Placental pericyte (primary cell): ENCODE measurements around a stretch of chr12.

DNA sequence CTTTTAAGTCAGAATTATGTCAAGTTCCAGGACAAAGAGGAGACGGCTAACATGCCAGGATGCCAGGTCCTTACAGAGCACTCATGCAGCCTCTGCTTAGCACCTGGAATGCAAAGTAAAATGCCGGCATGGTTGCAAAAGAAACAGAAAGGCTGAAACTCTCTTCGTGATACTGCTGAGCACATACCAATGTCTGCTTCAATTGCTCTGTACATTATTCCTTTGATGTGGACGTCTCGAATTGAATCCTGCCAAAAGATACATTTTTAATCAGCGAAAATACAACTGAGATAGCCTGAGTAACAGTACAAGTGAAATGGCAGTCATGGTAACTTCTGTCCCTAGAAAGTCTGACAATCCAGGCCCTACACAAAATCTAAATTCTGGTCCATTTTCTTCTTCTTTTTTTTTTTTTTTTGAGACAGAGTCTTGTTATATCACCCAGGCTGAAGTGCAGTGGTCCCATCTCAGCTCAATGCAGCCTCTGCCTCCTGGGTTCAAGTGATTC, 47.2 kb downstream of the NT5DC3 start:
- CAGE, long polyA plus RNA, result no peak

DNA sequence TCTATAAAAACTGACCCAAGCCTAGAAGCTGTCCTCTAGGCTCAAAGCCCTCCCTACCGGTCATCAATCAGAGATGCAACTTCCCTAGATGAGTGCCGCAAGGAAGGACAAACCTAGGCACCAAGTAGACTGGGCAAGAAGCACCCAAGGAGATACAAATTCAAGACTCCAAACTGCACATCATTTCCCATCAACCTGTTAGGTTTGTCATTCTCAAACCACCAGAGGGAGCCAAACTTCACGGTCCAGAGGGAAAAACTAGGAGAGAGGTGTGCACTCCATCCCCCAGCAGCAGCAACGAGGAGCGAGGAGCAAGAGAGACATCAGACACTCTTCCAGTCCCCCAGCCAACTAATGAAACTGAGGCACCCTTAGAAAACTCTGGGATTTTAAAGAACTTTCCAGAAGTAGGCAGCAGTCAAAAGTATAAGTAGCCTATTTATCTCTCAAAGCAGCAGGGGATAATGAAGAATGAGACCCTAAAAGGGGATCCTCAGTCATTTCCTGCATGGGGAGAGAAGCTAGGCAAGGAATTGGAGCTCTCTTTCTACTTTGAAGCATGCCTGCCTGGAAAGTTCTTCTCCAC, 37.0 kb upstream of the NT5DC3 start:
- CAGE, long polyA plus RNA, result no peak

DNA sequence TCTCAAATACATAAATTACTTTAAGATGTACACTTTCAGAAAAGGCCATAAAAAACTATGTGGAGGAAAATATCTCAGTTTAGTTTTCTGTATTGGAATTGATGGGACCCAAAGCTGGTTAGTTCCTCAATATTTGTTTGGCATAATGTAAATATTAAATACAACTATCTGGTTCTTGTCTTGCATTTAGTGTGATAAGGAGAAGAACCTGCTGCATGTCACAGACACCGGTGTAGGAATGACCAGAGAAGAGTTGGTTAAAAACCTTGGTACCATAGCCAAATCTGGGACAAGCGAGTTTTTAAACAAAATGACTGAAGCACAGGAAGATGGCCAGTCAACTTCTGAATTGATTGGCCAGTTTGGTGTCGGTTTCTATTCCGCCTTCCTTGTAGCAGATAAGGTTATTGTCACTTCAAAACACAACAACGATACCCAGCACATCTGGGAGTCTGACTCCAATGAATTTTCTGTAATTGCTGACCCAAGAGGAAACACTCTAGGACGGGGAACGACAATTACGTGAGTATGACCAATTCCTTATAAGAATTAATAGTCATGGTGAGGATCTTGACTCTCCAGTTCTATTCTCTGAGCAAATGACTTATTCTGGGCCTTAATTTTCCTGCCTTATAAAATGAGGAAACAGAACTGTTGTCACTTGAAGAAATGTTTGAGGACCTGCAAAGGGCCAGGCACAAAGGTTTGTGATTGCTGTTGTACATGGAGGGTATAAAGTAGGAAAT, 3.7 kb downstream of the HSP90B1 start:
- CAGE, long polyA plus RNA, result no peak

GRCh38 chr12:103942964-103943431, 12.8 kb downstream of the HSP90B1 start:
- CAGE, long polyA plus RNA, result no peak

DNA sequence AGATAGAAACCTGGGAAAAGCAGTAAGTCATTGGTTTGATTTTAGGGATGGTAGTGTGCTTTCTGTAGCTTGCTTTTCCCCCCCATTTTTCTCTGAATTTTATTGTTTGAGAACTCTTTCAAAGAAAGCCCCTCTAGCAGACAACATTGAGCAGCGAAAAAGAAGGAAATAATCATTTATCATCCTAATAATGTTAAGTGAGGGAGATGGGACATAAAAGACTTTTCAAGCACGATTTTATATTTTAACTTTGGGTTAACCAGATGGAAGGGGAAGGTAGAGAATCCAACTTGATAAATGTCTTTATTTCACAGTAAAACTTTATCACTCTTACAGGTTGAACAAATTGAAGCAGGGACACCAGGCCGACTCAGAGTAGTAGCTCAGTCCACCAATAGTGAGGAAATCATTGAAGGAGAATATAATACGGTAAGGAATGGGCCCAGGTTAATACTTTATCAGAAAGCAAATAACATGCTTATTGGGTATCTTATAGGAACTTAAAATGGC, 21.5 kb downstream of the EID3 start:
- CAGE, long polyA plus RNA, result no peak

DNA sequence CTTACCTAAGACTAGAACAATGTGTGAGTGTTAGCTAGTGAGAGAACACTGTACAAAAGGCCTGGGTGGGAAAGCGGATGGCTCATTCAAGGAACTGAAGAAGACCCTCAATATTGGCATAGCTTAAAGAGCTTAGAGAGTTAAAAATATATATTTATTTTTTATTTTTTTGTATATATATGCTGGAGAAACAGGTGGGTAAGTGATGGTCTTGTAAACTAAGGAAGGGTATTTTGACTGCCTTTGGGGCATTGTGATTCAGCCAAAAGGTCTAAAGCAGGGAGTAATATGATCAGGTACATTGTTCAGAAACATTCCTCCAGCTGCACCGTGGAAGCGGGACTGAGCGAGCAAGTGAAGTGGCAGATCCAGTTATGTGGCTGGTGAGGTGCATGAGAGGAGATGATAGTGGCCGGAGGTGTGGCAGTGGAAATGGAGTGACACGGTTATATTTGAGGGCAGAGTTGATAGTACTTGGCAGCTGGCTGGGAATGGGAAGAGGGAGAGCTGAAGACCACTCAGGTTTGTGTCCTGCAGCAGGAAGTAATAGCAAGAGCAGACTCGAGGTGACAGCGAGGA, 39.1 kb downstream of the EID3 start:
- CAGE, long polyA plus RNA, result no peak

DNA sequence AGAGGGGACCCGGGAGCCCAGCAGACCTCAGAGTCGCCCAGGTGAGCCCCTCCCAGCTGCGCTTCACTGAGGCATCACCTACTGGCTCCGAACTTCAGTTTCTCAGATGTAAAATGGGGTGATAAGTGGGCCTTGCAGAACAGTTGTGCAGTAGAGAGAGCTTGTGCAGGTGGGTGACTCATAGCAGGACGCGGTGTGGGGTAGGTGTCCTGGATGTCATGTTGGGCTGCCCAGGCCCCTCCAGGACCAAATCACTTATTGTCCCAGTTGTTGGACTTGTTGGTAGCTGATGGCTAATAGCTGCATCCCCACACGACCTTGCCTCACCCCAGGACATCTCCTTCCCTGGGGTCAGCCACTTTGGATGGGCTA, 43.6 kb upstream of the CHST11 start:
- CAGE, long polyA plus RNA, result no peak

- CAGE, long polyA plus RNA, result no peak
Measured at GRCh38 chr12:104490781-104491356, 34.1 kb downstream of the CHST11 start.

- CAGE, long polyA plus RNA, result no peak
Measured at GRCh38 chr12:104569560-104570359, 113.0 kb downstream of the CHST11 start.

DNA sequence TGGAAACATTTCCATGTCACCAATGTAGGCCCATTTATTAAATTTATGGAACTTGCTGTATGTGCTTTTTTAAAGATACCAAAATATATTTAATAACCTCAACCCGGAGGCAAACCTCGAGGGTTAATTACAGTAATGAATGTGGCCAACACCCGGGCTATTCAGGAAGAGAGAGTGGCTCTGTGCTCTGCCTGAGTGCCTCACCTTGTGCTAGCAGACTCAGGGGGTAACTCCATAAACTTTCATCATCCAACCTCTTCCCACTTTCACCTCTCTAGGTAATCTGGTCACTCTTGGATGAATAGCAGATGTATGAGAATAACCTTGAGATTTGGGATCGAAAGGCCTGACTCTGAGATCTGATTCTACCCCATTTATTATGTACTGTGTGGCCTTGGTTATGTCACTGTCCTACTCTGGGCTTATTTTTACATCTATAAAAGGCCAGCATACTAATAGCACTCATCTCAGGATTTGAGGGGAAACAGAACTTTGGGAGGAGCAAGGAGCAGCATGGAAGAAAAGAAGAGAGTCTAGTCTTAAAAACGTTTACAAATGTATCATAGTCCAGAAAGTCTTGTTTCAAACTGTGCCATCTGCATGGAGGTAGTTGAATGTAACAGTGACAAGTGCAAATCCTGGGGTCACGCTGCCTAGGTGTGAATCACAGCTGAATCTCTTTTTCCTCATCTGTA, 208.2 kb downstream of the CHST11 start:
- CAGE, long polyA plus RNA, result no peak

GRCh38 chr12:104864753-104865291, 93.3 kb downstream of the SLC41A2 start:
- CAGE, long polyA plus RNA, result no peak

DNA sequence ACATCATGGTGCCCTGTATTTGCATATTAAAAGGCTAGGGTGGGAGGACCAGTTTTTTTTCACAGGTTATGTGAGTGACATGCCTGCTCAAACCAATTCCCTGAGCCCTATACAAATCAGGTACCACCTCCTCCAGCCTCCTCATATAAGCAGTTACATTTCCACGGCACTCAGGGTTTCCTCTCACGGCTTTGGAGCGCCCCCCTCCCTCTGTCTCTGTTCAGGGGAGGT, 6.2 kb upstream of the ALDH1L2 start:
- CAGE, long polyA plus RNA, result no peak

GRCh38 chr12:105198632-105199795, 37.0 kb downstream of the APPL2 start:
- CAGE, long polyA plus RNA, result no peak

GRCh38 chr12:105203365-105204131, 32.4 kb downstream of the APPL2 start:
- CAGE, long polyA plus RNA, result no peak

DNA sequence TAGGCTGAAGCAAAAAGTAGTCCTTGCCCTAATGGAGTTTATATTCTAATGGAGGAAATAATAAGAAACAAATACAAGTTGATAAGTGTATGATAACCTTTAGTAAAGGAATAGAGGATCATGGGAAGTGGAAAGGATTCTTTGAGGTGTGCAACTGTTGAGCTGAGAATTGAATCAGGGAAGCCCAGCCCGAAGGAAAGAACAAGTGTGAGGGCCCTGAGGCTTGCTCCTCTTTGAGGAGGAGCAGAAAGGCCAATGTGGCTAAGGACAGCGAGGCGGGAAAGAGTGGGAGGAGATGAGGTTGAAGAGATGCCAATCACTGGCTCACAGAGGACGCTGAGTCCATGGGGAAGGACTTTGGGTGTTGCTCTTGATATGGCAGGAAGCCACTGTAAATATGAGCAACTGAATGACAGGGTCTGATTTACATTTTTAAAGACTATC, 3.2 kb upstream of the APPL2 start:
- CAGE, long polyA plus RNA, result no peak

DNA sequence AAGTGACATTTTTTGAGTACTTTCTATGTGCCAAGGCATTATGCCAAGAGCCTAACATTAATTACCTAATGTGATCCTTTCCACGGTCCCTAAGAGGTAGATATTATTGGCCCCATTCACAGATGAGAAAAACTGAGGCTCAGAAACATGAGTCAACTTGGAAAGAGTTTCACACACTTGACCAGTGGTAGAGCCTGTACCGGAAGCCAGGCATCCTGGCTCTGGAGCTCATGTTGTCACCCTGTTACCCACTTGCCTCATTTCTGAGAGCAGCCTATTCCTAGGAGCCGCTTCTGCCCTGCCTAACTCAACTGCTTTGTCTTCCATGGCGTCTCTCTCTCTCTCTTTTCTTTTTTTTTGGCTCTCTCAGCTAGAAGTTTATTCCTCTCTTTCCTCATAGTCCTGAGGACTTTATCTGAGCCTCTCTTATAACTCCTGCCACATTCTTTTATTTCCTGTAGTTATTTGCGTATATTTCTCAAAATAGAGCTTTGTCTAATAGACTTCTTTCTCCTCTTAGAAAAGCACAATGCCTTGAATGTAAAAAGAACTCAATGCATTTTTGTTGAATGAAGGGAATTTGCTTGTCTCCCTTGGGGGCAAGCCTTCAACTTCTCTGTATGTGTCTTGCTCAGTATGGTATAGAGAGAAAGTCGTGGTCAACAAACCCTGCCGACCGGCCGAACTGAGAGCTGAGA, 136.2 kb downstream of the C12orf75 start:
- CAGE, long polyA plus RNA, result no peak

DNA sequence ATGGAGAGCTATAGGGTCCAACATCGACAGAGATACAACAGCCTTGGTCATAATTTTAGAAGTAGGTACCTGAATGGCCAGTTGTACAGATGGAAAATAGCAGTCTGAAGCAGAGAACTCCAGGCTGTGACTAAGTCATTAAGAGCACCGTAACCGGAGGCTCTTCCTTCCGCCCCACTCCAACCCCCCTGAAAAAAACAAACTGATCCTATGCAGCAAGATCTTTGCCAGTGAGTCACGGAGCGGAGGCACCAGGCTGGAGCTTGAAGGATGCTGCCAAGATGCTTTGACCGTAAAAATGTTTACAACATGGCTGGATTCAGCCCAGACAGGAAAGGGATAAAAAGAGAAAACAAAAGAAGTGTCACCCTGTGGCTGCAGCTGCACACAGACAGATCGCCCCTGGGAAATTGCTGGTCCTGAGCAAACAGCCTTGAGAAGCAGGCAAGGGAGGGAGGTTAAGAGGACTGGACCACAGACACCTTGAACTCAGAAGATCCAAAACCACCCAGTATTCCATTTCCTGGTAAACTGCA, 204.5 kb downstream of the NUAK1 start:
- CAGE, long polyA plus RNA, result no peak

DNA sequence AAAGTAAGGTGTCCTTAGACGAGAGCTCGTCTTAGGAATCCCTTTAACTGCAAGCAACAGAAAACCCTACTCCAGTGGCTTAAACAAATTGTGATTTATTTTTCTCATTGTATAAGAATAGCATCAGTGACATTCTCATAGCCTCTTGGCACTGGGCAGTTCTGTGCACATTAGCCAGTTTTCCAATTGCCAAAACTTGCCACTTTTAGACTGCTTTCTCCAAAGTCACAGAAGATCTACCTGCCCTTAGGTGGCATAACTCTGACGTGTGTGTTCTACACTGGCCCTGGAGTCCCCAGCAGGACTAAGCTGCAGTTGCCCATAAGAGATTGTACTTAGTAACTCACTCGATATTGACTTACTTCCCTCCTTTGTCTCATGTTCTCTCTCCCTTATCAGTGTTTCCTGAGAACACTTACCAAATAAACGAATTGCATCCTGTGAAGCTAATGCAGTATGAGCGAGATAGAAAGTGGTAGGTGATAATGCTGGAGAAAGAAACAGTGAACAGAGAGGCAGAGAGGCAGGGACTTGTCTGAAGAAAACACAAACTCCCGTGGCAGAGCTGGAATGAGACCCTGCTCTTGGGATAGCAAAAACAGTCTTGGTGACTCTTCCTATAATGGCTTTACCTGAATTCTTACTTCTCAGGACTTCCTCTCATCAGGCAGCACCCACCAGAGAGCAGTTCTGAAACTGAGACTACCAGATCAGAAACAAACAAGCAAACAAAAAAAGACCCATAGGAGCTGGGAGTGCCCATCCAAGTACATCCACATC, 117.2 kb downstream of the NUAK1 start:
- CAGE, long polyA plus RNA, result no peak

DNA sequence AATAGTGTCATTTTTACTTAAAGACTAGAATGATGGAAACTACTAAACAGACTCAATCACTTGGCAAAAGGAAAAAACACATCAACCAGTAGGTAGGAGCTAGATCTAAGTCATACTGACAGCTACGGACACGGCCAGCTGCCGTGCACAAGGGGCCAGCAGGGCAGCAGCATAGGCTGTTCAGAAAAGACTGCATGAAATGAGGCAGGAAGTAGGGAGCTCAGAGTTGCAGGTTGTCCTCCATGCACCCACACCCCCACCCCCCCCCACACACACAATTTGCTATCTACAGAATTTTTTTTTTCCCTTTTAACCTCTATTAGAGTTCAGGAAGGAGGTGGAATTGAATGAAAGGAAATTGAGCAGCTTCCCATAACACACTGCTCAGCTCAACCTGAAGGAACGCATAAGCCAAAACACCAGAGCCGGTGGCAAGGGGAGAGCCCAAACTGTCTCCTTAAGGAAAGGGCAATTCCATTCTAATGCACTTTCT, 74.2 kb downstream of the NUAK1 start:
- CAGE, long polyA plus RNA, result no peak

GRCh38 chr12:106107446-106107897, 31.3 kb downstream of the NUAK1 start:
- CAGE, long polyA plus RNA, result no peak